Brain (tissue), 1 donor: ENCODE measurements around the gene GPR3.

DNA sequence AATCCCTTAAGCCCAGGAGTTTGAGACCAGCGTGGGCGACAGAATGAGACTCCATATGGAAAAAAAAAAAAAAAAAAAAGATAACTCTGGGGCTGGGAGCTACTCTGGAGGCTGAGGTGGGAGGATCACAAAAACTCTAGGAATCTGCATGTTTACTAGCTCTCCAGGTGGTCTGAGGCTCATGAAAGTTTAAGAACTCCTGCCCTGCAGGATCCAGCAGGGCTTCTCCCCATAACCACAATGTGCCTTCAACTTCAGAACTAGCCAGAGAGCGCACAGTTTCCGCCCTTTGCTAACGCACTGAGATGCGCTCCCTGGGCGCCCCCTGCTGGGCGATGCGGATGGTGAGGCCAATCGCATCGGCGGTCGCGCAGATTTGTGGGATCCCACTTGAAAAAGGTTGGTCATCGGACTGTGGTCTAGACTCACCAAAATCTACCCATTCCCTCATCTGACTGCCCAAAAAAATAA, 8.8 kb downstream of the ZNF683 start:
- RRBS, result no CpG with 5 or more reads among the region's 15 CpGs

DNA sequence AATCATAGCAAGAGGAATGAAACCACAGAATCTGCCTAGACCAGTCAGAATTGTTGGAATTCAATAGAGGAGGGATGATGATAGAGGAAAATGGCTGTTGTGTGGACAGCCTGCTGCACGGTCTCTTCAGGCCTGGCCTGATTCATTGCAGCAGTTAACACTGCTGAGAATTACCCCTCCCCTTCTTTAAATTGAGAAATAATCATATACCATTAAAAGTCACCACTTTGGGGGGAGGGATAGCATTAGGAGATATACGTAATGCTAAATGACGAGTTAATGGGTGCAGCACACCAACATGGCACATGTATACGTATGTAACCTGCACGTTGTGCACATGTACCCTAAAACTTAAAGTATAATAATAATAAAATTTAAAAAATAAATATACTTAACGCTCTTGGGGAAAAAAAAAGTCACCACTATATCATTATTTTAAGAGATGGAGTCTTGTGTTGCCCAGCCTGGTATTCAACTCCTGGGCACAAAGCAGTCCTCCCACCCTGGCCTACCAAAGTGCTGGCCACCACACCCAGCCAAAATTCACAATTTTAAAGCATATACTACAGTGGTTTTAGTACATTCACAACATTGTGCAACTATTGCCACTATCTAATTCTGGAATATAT, 5.7 kb downstream of the HMGN2 start:
- RRBS, result no CpG with 5 or more reads among the region's 6 CpGs

DNA sequence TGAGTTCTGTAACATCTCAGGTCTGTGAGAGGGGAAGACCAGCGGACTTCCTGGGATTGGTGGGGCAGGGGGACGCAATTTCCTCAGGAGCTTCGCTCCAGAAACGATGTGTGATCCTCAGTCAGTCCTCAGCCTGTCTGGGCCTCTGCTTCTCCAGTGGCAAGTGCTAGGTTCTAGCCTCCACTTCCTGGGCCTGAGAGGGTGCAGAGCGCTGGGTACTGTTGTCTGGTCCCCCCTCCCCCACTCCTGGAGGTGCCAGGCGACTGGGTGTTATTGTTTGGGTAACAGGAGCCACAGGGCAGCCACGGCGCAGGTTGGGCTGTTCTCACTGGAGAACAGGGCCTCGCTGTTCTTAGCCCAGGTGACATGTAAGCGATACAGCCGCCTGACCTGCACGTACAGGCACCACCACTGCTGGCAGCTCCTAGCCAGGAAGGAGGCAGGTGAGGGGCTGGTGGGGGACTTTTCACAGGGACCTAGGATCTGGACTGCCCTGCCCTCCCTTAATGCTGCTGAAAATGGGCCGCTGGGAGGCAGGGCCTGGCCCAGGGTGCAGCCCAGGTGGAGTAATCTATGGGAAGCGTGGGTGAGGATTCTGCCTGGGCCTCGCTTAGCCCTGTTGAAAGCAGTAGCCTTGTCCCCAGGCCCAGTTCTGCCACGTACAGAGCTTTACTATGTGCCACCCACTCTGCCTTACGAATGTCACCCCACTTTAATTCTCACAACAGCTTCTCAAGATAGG, 2.2 kb downstream of the RPS6KA1 start:
- RRBS, result no CpG with 5 or more reads among the region's 17 CpGs

DNA sequence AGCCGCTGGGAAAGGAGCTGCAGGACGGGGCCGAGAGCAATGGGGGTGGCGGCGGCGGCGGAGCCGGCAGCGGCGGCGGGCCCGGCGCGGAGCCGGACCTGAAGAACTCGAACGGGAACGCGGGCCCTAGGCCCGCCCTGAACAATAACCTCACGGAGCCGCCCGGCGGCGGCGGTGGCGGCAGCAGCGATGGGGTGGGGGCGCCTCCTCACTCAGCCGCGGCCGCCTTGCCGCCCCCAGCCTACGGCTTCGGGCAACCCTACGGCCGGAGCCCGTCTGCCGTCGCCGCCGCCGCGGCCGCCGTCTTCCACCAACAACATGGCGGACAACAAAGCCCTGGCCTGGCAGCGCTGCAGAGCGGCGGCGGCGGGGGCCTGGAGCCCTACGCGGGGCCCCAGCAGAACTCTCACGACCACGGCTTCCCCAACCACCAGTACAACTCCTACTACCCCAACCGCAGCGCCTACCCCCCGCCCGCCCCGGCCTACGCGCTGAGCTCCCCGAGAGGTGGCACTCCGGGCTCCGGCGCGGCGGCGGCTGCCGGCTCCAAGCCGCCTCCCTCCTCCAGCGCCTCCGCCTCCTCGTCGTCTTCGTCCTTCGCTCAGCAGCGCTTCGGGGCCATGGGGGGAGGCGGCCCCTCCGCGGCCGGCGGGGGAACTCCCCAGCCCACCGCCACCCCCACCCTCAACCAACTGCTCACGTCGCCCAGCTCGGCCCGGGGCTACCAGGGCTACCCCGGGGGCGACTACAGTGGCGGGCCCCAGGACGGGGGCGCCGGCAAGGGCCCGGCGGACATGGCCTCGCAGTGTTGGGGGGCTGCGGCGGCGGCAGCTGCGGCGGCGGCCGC, 1.0 kb downstream of the ARID1A start:
- RRBS, result 2% methylated on average over 44 of the region's 106 CpGs

GRCh38 chr1:26729261-26730222, 33.7 kb downstream of the ARID1A start:
- RRBS, result no CpG with 5 or more reads among the region's 17 CpGs

- RRBS, result no CpG with 5 or more reads among the region's 6 CpGs
Measured at GRCh38 chr1:26785726-26786841, 1.7 kb upstream of the PIGV start.

DNA sequence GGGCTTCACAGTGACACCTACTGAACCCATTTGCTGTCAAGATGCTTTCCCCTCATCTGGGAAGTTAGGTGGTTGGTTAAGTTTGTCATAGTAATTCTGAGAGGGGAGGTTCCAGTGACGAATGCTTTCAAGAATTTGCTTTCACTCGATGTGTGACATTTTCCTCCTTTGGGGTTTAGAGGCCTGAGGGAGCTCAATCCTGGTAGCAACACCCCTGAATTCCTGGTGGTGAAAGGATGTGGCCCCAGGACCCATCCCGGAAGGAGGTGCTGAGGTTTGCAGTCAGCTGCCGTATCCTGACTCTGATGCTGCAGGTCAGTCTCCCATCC, 2.8 kb downstream of the PIGV start:
- RRBS, result no CpG with 5 or more reads among the region's 4 CpGs

GRCh38 chr1:26858551-26859364, 4.2 kb upstream of the SFN start:
- RRBS, result no CpG with 5 or more reads among the region's 6 CpGs

DNA sequence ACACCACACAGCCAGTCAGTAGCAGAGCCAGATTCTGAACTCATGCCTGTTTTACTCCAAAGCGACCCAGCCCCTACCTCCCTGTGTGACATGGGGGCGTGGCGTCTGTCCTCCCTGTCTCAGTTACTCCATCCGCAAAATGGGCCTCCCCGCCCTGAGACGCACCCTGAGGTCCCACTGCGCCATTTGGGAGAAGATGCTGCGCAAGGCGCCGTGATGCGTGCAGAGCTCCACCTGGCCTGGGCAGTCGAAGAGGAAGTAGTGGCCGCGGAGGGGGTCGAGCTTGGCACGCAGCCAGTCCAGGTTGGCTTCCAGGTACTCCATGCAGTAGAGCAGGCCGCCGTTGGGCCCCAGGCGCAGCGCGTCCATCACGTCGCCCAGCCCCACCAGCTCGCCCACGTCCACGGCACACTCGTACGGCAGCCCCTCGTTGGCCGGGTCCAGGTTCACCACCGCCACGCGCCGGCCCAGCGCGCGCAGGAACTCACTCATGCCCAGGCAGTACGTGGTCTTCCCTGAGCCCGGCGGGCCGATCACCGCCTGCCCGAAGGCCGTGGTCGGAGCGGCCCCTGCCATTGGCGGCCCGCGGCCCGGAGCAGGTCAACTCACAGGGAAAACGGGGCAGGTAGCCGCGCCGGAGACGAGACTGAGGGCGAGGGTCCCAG, 430 bp downstream of the GPN2 start:
- RRBS, result 2% methylated on average over 21 of the region's 56 CpGs

GRCh38 chr1:26913274-26913743, 466 bp downstream of the NR0B2 start:
- RRBS, result no CpG with 5 or more reads among the region's 5 CpGs

DNA sequence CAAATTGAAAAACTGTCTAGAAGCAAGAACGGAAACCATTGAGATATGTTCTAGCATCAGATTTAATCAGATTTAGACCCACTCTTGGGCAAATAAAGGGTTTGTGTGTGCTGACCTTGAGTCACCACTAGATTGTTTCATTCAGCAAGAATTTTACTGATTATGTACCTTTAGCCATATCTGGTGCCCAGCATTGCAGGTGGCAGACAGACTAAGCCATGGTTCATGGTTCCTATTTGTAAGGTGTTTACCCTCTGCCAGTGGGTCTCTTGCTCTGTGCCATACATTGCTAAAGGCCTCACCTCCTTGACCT, 1.4 kb downstream of the NUDC start:
- RRBS, result no CpG with 5 or more reads among the region's 1 CpG

DNA sequence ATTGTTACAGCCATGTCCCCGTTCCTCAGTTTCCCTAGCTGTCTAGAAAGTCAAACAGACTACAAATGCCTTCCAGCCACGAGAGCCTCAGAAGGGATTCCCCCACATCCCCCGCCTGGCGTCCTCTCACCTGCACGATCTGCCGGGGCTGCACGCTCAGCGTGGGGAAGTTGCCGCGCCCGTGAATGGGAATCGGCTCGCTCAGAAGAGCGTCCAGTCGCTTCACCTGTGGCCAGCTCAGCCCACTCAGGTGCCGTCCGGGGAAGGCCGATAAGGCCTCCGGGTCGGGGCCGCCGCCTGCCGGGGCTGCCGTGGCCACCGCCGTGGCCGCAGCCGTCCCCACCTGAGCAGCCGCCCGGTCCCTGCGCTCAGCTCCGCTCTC, 382 bp downstream of the TENT5B start:
- RRBS, result 14% methylated on average over 17 of the region's 32 CpGs

- RRBS, result no CpG with 5 or more reads among the region's 11 CpGs
Measured at GRCh38 chr1:27070923-27071450, 58.3 kb upstream of the TENT5B start.

DNA sequence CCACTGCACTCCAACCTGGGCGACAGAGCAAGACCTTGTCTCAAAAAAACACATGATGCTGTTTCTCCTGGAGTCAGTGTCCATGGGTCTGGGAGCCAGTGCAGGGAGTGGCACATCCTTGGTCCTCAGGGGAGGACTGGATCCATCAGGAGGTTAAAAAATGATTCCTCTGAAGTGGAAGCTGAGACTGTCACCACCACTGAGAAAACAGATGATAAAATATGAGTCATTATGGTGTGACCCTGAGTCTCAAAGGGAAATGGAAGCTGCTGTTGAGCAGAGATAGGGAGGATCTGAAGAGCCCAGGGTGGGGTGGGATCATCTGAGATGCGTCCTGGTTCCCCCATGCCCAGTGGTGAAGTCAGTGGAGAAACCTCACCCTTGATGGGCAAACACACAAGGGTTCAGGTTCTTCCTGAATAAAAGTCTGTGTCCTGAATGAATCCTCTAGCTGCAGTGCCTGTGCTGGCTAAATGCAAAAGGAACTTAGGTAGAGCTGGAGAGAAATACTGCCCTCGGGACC, 61.6 kb upstream of the TENT5B start:
- RRBS, result no CpG with 5 or more reads among the region's 3 CpGs

DNA sequence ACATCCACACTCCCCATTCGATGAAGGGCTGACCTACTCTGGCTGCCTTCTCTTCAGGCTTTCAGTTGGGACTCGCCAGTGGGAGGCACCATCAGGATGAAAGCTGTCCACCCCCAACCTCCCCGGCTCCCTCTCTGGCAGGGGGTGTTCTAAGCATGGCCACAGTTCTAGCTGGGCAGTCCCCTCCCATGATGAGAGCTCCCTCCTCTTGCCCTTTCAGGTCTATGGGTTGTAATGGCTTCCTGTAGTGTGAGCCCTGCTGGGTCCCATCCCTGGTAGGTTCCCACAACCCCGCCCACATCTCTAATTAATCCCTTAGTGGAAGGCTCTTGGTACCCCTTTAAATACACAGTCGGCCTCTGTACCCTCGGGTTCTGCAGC, 59.1 kb downstream of the SLC9A1 start:
- RRBS, result no CpG with 5 or more reads among the region's 6 CpGs

DNA sequence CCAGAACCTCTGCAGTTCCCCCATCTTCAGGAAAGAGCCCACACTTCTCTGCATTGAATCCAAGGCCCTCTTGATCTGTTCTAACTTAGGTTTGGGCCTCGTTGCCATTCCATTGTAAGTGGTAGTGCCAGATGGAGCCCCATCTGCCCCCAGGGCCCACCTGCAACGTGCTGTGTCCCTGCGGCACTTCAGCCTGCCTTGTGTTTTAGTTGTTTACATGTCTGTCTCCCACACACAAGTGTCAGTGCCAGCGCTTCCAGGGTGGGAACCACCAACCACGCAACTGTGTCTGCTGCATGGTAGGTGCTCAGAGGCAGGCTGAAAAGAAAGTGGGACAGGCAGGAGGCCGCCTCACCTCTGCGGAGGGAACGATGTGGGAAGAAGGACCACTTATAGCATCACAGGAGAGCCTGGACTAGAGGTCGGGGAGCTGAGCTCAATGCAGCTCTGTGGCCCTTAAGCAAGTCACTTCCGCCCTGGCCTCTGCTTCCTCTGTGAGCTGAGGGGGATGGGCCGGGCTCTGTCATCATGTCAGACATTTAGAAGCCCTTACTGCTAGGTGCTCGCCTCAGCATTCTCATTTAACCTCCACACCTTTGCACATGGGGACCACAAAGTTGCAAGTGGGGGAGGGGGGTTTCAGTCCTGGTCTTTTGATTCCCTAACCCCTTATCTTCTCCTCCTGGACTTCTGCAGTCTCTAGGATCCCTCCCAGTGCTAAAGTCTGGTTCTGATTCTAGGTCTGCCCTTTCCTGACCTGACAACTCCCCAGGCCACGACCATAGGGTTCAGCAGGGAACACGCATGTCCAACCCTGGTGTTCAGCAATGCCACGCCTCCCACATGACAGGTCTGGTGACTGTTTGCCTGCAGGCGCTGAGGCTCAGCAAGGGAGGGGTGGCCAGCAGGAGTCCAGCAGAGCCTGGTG, 17.8 kb downstream of the SLC9A1 start:
- RRBS, result no CpG with 5 or more reads among the region's 16 CpGs

DNA sequence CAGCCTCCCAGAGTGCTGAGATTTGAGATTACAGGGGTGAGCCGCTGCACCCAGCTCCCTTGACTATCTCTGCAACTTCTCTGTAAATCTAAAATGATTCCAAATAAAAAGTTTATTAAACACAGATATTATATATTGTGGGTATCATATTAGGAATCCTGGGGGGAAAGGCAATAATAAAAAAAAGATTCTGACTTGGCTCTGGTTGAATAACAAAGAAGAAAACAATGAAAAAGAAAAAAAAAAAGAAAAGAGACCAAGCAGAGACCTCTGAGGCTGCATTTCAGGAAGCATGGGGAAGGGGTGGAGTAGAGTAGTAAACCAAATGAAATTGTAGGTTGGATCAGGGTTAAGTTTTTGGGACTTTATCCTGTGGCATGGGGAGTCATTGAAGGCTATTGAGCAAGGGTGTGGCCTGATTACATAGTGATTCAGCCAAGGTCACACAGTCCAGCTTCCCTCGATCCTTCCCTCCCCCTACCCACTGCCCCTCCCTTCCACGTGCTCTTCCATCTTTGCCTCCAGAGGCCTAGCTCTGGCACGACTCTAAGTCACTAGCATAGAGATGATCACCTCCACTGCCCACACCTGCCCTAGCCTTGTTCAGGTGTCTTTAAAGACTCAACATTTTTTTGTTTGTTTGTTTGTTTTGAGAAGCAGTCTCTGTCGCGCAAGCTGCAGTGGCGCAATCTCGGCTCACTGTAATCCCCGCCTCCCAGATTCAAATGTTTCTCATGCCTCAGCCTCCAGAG, 37.0 kb upstream of the SLC9A1 start:
- RRBS, result no CpG with 5 or more reads among the region's 9 CpGs

- RRBS, result 1% methylated on average over 14 of the region's 80 CpGs
Measured at GRCh38 chr1:27391963-27392853, at the start of gene GPR3. Gene GPR3 (plus strand): TSS chr1:27392622.

DNA sequence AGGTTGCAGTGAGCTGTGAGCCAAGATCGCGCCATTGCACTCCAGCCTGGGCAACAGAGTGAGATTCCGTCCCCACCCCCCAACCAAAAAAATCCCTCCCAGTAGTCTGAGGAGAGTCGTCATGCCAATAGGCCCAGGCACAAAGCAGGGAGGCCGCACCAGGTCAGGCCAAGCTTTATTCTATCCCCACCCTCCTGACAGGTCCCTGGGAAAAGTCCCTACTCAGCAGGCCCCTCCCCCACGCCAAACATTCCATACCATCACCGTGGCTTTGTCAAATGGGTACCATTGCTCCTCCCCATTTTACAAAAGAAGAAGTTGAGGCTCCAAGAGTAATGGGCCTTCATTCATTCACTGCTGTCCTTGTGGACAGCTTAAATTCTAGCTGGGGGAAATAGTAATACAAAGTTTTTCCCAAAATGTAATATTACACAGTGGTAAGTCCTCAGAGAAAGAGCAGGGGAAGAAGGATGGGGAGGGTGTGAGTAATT, 5.4 kb downstream of the GPR3 start:
- RRBS, result no CpG with 5 or more reads among the region's 7 CpGs